ENCODE results near the genes OR52M1, OR51A7, OR52E2, HBG1, OR51B2 and OR52W1.

DNA sequence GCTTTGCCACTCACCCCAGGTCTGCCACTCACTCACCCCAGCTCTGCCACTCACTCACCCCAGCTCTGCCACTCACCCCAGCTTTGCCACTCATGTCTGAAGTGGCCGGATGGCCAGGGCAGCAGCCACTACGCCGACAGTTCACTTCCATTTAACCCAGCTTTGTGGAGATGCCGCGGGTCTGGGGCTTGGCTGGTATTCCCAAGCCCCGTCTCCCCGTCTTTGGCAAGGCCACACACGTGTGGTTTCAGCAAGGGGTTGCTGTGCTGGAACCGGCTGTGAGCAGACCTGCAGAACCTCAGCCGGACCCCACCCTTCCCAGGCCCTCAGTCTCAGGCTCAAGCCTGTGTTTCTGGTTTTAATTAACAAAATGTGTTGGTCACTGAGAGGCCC, 9.5 kb downstream of the OSBPL5 start:
- RRBS: no CpG with 5 or more reads among the region's 10 CpGs

DNA sequence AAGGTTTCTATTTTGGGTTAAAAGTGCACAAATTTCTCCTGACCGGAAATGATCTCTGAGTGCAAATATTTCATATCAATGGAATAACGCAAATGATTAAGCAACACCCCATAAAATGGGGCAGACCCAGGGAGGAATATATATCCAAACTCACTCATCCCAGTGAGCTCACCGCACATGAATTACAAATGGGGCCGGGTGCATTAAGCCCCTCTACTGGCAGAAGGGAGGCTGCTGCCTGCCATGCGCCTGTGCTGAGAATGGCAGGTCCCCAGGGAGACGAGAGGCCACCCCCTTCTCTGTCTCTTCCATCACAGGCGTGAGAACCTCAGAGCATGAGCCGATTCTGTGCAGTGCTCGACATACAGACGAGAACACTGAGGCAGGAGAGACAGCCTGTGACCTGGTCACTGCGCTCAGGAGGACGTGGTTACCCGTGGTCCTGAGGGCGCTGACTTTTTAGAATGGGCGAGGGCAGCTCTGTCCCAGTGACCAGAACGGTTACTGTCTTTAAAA, 42.7 kb upstream of the ZNF195 start:
- RRBS: no CpG with 5 or more reads among the region's 16 CpGs

- RRBS: no CpG with 5 or more reads among the region's 9 CpGs
Observed at GRCh38 chr11:3455736-3456018, 76.7 kb upstream of the ZNF195 start.

DNA sequence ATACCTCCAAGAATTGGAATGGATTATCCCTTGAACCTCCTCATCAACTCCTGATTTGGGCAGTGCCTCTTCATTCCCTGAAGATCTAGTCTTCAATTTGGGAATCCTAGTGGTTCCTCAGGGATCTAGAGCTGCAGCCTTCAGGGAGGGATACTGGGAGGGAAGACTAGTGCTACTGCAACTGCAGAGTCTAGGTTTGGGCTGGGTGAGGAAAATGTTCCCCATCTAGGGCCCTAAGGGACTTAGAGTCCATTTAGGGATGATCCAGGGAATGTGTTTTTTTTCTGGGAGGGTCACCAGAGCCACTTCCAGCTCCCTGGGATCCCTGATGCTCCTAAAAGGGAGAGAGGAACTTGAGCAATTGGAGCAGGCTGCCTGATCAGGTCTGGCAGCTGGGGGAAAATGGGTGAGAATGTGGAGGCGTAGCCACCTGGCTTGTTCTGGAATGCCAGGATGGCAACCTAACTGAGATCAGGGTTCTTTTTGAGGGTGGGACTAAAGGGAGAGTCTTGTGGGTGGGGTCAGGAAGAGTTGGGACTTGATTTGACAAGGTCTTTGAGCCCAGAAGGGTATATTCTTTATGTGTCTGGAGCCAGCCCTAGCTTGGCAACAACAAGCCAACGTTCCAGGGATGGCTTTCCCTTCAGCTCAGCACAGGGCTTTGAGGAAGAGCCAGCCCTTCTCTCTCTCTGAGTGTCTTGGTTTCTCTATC, 1.2 kb downstream of the PGAP2 start:
- RRBS: no CpG with 5 or more reads among the region's 2 CpGs

DNA sequence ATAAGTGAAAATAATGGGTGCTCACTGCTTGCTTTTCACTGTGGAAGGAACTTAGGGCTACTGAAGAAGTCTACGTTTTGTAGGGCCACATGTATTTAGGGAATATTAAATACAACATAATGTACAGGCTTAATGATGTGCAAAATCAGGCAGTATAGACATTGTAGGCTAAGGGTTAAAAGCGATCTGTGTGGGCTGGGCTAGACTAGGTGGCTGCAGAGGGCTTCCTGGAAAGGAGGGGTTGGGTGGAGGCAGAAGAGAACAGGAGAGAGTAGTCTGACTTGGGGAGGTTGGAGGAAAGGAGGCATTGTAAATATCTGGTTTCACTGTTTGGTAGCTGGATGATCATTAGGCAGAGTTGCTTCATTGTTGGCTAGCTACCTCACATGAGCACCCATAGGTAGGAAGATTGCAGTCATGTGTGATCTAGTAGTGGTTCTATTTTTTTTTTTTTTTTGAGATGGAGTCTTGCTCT, 5.4 kb downstream of the STIM1 start:
- RRBS: no CpG with 5 or more reads among the region's 2 CpGs

DNA sequence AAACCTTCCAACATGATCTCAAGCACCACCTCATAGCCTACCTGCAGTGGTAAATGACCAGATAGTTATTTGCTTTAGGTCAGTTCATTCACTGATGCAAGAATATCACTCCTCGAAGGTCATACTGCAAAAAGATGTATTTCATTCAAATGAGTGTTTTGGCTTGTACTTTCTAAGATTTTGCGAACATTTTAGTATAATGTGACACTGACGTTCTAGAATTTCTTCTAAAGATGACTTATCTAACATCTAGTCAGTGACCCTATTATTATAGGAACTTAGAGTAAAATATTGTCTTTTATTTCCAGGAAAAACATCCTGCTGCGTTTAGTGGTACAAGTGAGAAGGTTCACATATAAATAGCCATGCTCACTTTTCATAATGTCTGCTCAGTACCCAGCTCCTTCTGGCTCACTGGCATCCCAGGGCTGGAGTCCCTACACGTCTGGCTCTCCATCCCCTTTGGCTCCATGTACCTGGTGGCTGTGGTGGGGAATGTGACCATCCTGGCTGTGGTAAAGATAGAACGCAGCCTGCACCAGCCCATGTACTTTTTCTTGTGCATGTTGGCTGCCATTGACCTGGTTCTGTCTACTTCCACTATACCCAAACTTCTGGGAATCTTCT, at the start of gene OR52M1:
TSS of gene OR52M1 (plus strand) at position 366 of the 627 bp plus-strand sequence.
- RRBS: no CpG with 5 or more reads among the region's 6 CpGs

- RRBS: no CpG with 5 or more reads among the region's 1 CpG
Observed at GRCh38 chr11:4546719-4547387, 1.9 kb downstream of the OR52M1 start.

DNA sequence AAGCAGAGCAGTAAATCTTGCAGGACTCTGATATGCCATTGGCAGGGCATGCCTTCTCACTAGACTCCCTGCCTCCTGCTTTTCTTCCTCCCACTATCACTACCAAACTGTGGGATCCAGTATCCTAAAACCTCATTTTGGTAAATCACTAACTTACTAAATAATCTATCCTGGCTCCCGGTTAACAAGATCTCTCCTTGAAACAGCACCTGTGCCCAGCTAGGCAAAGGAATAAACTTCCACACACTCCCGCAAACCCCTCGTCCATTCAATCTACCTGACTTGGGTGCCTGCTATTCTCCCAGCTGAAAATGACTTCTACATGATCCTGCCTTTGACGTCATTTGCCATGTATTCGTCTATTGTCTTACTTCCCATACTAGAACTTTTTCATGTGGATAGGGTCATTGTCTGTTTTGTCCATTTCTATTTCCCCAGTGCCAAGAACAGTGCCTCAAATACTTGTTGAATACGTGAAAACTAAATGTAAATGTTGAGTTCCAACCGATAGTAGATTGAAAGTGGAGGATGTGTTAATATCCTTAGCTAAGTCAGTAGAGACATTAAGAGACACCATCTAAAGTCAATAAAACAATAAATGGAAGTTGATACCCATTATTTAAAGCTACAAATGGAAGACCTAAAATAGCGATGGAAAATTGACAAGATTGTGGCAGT, 1.0 kb downstream of the TRIM68 start:
- RRBS: no CpG with 5 or more reads among the region's 8 CpGs

DNA sequence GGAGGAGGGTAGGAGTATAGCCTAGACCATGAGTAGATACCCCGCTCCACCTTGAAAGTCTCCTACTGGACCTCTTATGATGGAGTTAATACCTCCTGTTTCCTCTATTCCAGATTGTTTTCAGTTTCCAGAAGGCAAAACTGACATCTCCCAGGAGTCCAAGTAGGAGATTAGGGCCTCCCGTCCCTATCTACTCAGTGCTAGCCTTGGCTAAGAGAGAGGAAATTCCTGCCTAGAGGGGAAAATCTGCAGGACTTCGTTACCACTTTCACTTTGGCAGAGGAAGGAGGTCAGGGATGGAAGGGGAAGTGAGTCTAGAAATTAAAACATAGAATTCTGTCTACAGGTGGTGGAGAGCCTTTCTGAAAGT, 2.2 kb upstream of the TRIM68 start:
- RRBS: no CpG with 5 or more reads among the region's 3 CpGs

DNA sequence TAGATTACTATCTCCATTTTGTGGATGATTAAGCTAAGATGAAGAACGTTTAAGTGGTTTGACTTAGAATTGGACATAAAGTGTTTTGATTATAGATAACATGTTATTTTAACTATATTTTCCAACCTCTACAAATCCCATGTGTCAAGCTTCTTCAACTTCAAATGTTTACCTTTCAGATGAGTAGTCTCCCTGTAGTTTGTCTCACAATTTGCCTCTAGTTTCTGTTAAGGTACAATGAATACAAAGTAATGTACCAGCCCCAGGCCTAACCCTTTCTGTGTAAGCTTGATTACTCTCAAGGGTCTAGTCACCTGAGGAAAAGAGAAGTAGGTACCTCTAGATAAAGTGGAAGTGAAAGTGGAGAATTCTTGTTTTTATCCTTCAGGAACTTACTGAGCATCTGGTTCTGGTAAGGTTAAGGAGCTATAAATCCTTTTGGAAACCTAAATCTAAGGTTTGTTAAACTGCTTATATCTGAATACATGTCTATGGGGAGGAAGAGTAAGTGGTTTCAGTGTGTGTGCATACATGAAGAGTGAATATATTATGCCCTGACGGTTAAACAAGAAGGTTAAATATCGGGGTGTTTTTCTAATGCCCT, at the start of gene OR51A7:
TSS of gene OR51A7 (plus strand) at position 396 of the 604 bp plus-strand sequence.
- RRBS: no CpG with 5 or more reads among the region's 3 CpGs

GRCh38 chr11:5059551-5059893, at the start of gene OR52E2:
Gene OR52E2, minus strand, starts transcription at chr11:5059627.
- RRBS: no CpG with 5 or more reads among the region's 2 CpGs

DNA sequence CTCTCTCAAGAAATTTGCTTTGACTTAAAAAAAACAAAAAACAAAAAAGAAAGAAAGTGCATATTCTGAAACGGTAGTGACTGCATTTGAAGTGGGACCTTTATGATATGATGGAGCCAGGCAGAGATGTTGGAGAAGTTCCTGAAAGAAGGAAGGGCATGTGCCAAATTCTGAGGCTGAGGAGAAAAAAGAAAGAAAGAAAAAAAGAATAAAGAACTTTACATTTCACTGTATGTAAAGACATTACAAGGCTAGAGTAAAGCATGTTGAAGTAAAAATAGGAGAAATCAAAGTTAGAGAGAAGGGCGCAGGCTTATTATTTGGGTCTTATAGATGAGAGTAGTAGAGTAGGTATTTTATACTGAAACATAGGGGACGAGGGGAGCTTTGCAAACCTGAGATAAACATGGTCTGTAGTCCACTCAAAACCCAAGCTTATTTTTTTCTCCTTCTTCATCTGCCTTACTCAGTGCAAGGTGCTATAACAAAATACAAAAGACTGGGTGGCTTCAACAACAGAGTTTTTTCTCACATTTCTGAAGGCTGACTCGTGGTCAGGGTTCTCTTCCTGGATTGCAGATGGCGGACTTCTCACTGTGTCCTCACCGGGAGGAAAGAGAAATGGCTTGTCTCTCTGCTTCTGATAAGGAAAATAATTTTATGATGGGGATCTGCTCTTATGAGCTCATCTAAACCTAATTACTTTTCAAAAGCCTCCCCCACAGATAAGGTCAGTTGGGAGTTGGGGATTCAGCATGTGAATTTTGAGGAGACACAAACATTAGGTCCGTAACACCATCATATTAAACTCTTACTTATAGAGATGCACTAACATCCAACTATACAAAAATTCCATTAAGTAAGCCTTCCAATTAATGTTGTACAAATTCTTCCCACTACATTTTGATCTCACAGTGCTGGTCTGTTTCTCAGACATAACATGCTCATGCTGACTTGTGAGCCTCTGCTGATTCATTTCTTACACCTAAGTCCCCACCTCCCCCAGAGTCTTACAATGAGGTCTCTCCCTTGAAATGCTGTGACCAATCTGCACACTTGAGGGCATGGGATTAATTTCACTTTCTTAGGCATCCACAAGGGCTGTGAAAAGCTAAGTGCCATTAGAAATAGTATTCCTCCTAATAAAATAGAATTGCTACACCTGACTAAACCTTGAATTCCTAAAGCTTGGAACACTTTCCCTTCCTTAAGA, 2.5 kb downstream of the HBG1 start:
- RRBS: no CpG with 5 or more reads among the region's 7 CpGs

GRCh38 chr11:5249667-5250154, at the start of gene HBG1:
Gene HBG1, minus strand, starts transcription at chr11:5249857.
- RRBS: no CpG with 5 or more reads among the region's 7 CpGs

GRCh38 chr11:5324026-5324642, at the start of gene OR51B2:
Gene OR51B2, minus strand, starts transcription at chr11:5324297.
- RRBS: no CpG with 5 or more reads among the region's 4 CpGs

DNA sequence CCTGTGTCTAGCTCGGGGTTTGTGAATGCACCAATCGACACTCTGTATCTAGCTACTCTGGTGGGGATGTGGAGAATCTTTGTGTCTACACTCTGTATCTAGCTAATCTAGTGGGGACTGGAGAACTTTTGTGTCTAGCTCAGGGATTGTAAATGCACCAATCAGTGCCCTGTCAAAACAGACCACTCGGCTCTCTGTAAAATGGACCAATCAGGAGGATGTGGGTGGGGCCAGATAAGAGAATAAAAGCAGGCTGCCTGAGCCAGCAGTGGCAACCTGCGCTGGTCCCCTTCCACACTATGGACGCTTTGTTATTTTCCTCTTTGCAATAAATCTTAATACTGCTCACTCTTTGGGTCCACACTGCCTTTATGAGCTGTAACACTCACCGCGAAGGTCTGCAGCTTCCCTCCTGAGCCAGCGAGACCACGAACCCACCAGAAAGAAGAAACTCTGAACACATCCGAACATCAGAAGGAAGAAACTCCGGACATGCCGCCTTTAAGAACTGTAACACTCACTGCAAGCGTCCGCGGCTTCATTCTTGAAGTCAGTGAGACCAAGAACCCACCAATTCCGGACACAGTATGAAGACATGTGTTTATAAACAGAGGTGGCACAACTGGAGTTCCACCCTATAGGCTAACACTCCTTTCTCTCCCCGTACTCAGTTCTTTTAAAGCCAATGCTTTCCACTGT, 1.1 kb downstream of the TRIM5 start:
- RRBS: no CpG with 5 or more reads among the region's 17 CpGs

GRCh38 chr11:5700245-5700870, 10.8 kb downstream of the TRIM22 start:
- RRBS: no CpG with 5 or more reads among the region's 15 CpGs

GRCh38 chr11:6198862-6199364, at the start of gene OR52W1:
Gene OR52W1, plus strand, starts transcription at chr11:6199224.
- RRBS: no CpG with 5 or more reads among the region's 2 CpGs

DNA sequence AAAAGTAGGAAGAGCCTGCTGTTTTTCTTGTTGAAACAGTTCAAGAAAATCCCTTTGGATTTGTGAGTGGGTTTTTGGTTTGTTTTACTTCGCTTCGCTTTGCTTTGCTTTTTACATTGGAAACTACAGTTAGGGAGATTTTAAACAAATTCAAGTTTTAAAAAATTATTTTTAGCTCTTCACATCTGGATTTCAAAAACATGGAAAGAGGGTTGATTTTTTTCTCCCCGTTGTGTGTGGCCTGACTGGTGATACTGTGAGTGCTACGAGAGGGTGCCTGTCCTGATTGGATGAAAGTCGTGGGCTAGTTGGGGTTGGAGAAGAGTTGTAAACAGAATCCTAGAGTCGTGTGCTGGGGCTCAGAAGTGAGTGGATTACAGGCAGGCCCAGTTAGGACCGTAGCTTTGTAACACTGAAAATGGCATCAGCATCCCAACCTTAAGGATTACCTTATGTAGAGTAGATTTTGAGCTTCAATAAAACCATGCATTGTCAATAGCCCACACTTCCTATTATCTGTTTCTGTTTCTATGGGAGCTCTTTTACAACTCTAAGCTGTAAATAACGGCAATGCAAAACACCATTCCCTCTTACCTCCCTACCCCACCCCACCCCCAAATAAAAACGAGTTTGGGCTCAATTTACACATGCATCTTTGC, 24.3 kb downstream of the CAVIN3 start:
- RRBS: no CpG with 5 or more reads among the region's 9 CpGs

DNA sequence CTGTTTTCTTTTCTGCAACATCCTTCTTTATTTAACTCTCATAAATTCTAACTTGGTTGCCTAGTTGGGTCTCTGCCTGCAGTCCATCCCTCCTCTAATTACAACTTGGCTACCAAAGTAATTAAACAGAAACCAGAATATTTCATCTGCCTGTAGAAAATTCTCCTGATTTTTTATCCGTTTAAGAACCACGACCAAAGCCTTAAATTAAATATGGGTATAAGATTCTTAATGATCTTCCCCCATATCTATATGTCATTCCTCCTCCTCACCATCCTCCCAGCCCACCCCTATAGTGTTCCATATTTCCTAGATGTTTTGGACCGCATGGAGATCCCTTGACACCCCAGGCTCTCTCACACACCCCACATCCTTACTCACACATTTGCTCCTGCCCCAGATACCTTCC, 32.4 kb upstream of the CAVIN3 start:
- RRBS: no CpG with 5 or more reads among the region's 3 CpGs

GRCh38 chr11:6363093-6363419, 27.2 kb upstream of the SMPD1 start:
- RRBS: no CpG with 5 or more reads among the region's 1 CpG